SK-N-SH (cell line): ENCODE measurements around the genes MMP7, DDI1 and SLN.

DNA sequence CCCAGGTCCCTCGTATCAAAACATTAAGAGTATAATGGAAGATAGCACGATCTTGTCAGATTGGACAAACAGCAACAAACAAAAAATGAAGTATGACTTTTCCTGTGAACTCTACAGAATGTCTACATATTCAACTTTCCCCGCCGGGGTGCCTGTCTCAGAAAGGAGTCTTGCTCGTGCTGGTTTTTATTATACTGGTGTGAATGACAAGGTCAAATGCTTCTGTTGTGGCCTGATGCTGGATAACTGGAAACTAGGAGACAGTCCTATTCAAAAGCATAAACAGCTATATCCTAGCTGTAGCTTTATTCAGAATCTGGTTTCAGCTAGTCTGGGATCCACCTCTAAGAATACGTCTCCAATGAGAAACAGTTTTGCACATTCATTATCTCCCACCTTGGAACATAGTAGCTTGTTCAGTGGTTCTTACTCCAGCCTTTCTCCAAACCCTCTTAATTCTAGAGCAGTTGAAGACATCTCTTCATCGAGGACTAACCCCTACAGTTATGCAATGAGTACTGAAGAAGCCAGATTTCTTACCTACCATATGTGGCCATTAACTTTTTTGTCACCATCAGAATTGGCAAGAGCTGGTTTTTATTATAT lies 3.0 kb downstream of the BIRC2 start:
- RRBS, result no CpG with 5 or more reads among the region's 7 CpGs
CAGE:
- cytosol, long polyA plus RNA, result no peak
- long polyA plus RNA, result no peak
- nucleus, long polyA plus RNA, result no peak

- RRBS, result no CpG with 5 or more reads among the region's 4 CpGs
CAGE:
- cytosol, long polyA plus RNA, result no peak
- long polyA plus RNA, result no peak
- nucleus, long polyA plus RNA, result no peak
These were observed 35.7 kb downstream of the TMEM123 start for GRCh38 chr11:102416805-102417365.

DNA sequence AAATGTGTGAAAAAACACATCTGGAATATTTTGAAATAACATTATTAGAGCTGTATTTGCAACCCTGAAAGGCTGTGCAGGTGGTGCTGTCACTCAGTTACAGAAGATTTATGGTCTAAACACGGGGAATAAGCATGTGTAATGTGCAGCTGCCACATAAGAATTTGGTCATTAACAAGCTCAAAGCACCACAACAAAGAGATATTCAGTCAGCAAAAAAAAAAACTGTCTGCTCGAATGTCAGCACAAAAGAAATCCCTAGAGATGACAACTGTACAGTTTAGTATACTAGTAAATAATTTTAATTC lies 31.3 kb downstream of the TMEM123 start:
- RRBS, result no CpG with 5 or more reads among the region's 2 CpGs
CAGE:
- cytosol, long polyA plus RNA, result no peak
- long polyA plus RNA, result no peak
- nucleus, long polyA plus RNA, result no peak

DNA sequence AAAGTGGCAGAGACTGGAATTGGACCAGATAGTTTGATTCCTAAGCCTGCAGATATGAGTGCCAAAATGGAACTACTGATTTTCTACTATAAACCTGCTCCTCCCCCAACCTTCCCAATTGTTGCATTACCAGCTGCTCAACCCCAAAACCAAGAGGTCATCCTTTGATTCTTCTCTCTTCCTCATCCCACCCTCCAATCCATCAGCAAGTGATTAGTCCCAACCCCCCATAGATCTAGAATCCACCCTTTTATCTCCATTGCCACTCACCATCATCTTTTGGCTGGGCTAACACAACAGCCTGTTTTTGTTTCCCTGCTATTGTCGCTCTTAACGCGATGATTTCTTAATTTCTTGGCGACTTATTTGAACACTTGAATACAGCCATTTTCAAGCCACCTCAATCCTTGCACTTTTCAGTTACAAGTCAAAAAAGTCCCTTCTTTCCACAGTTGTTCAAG lies 2.6 kb downstream of the TMEM123 start:
- RRBS, result no CpG with 5 or more reads among the region's 4 CpGs
CAGE:
- cytosol, long polyA plus RNA, result no peak
- long polyA plus RNA, result no peak
- nucleus, long polyA plus RNA, result no peak

DNA sequence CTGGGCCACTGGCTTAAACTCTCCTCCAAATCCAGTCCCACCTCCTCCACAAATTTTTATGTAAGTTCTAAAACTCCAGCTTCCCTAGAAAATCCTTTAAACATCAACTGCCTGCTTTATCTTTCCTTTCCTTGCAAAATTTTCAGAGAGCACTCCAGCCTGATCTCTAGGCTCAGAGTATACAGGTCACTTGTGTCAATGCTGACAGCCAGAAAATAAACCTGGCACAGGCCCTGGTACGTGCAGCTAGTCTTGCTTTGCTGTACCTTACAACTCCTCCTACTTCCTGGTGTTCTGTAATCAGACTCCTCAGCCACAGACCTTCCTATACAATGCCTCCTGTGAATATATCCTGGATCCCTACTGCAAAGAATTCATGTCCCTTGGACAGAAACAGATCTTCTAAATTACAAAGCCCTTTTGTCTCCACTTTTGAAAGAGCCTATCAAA lies 24.2 kb upstream of the TMEM123 start:
- RRBS, result no CpG with 5 or more reads among the region's 1 CpG
CAGE:
- cytosol, long polyA plus RNA, result no peak
- long polyA plus RNA, result no peak
- nucleus, long polyA plus RNA, result no peak

DNA sequence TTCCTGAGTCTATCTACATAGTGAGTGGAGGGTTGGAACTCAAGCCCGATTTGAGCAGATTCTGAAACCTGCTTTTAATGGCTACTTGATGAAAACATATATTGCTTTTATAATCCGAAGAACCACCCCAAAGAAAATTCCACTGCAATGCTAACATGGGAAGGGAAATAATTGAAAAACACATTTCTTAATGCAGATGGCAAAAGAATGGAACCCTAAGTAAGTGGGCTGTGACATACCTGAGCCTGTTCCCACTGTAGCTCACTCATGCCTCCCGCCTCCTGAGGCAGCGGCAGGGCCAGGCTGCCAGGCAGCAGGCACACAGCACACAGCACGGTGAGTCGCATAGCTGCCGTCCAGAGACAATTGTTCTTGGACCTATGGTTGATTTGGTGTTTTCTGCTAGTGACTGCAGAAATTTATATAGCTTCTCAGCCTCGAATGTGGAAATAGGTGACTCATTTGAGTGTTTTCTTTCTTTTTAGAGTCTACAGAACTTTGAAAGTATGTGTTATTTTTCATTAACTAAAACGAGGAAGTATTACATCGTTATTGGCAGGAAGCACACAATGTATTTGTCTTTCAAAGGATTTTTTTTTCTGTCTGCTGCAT lies at the start of gene MMP7:
MMP7 (minus strand) TSS at position 394 of the 612 bp plus-strand sequence.
- RRBS, result no CpG with 5 or more reads among the region's 10 CpGs
CAGE:
- cytosol, long polyA plus RNA, result no peak
- long polyA plus RNA, result no peak
- nucleus, long polyA plus RNA, result no peak

DNA sequence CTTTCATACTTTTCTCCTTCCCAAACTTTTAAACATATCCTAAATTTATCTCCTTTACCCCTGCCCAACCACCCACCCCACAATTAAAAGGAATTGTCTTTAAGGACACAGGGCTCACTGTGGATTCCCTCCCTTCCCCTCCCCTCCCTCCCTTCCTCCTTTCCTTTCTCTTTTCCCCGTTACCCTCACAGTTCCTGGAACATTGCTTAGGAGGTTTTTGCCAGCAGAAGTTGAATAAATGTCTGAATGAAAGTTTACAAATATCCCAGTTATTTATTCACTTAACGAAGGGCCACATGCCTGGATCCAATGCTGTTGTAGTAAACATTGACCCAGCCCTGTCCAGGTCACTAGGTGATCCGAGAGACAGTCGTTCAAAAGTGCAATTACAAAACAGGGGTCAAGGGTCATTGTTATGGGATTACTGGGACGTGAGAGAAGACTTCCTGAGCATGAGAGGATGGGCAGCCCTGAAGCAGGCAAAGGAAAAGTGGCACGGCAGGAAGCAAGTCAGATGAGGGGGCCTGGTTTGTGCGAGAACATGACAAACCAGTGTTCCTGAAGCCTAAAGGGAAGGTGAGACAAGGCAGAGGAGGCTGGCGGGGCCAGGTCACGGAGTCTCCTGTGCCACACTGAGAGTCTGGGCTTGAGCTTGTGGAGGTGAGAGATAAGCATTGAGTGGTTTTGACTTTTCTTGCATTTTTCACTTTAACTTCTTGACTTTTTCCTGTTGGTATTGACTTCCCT lies 15.7 kb upstream of the MMP20 start:
- RRBS, result no CpG with 5 or more reads among the region's 9 CpGs
CAGE:
- cytosol, long polyA plus RNA, result no peak
- long polyA plus RNA, result no peak
- nucleus, long polyA plus RNA, result no peak

- RRBS, result no CpG with 5 or more reads among the region's 4 CpGs
CAGE:
- cytosol, long polyA plus RNA, result no peak
- long polyA plus RNA, result no peak
- nucleus, long polyA plus RNA, result no peak
These were observed 13.8 kb downstream of the MMP3 start for GRCh38 chr11:102829652-102830031.

- RRBS, result no CpG with 5 or more reads among the region's 6 CpGs
CAGE:
- cytosol, long polyA plus RNA, result no peak
- long polyA plus RNA, result no peak
- nucleus, long polyA plus RNA, result no peak
These were observed 35.3 kb downstream of the MMP13 start for GRCh38 chr11:102920290-102920565.

- RRBS, result no CpG with 5 or more reads among the region's 13 CpGs
CAGE:
- cytosol, long polyA plus RNA, result no peak
- long polyA plus RNA, result no peak
- nucleus, long polyA plus RNA, result no peak
These were observed 13.1 kb downstream of the DCUN1D5 start for GRCh38 chr11:103078503-103079637.

DNA sequence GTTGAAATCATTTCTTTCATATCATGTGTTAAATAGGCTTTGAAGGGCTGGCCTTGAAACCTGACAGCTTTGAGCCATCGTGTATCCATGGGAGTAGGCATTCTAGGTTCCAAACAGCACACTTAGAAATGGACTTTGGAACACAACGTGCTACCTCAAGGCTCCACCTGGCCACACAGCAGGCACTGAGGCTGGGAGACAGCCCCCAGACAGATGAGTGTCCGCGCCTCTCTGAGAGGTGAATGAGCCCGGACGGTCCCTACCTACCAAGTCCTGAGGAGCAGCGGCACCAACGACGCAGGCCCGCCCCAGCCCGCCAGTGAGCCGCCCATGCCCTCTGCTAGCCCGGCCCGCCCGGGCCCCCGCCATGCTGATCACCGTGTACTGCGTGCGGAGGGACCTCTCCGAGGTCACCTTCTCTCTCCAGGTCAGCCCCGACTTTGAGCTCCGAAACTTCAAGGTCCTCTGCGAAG lies at the start of gene DDI1:
DDI1 (plus strand) TSS at position 185 of the 473 bp plus-strand sequence.
- RRBS, result 91% methylated on average over 5 of the region's 23 CpGs
CAGE:
- cytosol, long polyA plus RNA, result no peak
- long polyA plus RNA, result no peak
- nucleus, long polyA plus RNA, result no peak

DNA sequence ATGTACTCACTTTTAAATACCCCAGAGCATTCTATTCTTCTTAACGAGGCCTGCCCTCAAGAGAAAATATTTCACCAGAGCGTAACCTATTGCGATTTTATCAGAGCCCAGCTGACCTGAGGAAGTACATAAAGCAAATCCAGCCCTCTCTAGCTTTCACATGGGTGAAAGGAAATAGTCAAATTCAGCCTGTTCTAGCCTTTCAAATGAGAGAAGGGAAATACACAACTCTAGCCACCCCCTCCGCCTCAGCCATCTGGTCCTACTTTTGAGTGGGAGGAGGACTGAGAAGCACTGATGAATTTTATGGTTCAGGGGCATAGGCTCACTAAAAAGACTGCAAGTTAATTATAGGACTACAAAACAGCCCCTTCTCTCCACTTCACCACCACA lies 109.0 kb downstream of the CASP4 start:
- RRBS, result no CpG with 5 or more reads among the region's 4 CpGs
CAGE:
- cytosol, long polyA plus RNA, result no peak
- long polyA plus RNA, result no peak
- nucleus, long polyA plus RNA, result no peak

DNA sequence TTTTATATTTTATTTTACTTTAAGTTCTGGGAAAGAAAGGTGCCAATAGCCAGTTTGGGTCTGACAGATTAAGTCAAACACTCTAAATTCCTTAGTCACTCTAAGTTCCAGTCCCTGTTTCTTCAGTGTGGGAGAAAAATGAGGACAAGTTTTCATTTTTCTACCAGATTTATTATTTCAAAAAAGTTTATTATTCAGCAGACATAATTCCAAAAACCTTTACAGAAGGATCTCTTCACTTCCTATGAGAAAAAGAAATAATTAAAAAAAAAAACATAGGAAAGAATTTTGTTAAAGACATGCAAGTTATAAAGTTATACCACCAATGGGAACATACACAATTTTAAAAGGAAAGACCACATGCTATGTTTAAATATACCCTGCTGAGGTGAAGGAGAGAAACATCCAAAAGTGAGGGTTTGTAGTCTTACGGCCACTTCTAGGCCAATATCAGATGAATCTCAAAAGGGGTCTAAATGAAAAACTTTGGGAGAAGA lies 2.4 kb upstream of the CASP5 start:
- RRBS, result no CpG with 5 or more reads among the region's 1 CpG
CAGE:
- cytosol, long polyA plus RNA, result no peak
- long polyA plus RNA, result no peak
- nucleus, long polyA plus RNA, result no peak

DNA sequence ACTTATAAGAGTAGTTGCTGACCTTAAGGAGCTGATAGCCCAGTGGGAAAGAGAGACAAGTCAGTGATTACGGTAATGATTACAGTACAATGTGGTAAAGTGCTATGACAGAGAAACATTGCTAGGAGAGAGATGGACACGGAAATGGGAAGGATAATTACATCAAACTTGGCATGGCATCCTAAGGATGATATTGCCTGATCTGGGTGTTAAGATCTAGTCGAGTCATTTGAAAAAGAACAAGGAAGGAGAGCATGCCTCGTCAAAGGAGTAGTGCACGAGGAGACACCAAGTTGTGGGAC lies 7.9 kb downstream of the GRIA4 start:
- RRBS, result no CpG with 5 or more reads among the region's 5 CpGs
CAGE:
- cytosol, long polyA plus RNA, result no peak
- long polyA plus RNA, result no peak
- nucleus, long polyA plus RNA, result no peak

DNA sequence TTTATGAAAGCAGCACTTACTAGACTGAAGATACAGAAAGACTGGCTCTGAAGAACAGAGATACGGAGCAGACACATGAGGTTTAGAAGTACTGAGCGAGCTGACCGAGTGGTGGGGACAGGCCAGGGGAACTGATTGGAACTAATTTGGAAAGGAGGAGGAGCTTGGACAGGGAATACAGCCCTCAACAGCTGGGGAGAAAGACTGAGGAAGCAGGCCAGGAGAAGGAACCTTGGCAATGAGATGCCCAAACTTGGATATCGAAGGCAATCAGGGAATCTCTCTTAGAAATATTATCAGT lies 284.7 kb downstream of the GUCY1A2 start:
- RRBS, result no CpG with 5 or more reads among the region's 4 CpGs
CAGE:
- cytosol, long polyA plus RNA, result no peak
- long polyA plus RNA, result no peak
- nucleus, long polyA plus RNA, result no peak

- RRBS, result no CpG with 5 or more reads among the region's 7 CpGs
CAGE:
- cytosol, long polyA plus RNA, result no peak
- long polyA plus RNA, result no peak
- nucleus, long polyA plus RNA, result no peak
These were observed 46.9 kb upstream of the CWF19L2 start for GRCh38 chr11:107504345-107505120.

- RRBS, result no CpG with 5 or more reads among the region's 7 CpGs
CAGE:
- cytosol, long polyA plus RNA, result no peak
- long polyA plus RNA, result no peak
- nucleus, long polyA plus RNA, result no peak
These were observed at the start of gene SLN for GRCh38 chr11:107711885-107712321. TSS of gene SLN (minus strand) at chr11:107712056.

GRCh38 chr11:107747820-107748028 lies 35.9 kb upstream of the SLN start:
- RRBS, result no CpG with 5 or more reads among the region's 1 CpG
CAGE:
- cytosol, long polyA plus RNA, result no peak
- long polyA plus RNA, result no peak
- nucleus, long polyA plus RNA, result no peak

GRCh38 chr11:107839841-107840462 lies 18.6 kb downstream of the SLC35F2 start:
- RRBS, result no CpG with 5 or more reads among the region's 2 CpGs
CAGE:
- cytosol, long polyA plus RNA, result no peak
- long polyA plus RNA, result no peak
- nucleus, long polyA plus RNA, result no peak

GRCh38 chr11:107840520-107841268 lies 17.9 kb downstream of the SLC35F2 start:
- RRBS, result no CpG with 5 or more reads among the region's 12 CpGs
CAGE:
- cytosol, long polyA plus RNA, result no peak
- long polyA plus RNA, result no peak
- nucleus, long polyA plus RNA, result no peak